Measurements from ENCODE around the genes TCTA, TUSC2, CYB561D2 and C3orf18.

DNA sequence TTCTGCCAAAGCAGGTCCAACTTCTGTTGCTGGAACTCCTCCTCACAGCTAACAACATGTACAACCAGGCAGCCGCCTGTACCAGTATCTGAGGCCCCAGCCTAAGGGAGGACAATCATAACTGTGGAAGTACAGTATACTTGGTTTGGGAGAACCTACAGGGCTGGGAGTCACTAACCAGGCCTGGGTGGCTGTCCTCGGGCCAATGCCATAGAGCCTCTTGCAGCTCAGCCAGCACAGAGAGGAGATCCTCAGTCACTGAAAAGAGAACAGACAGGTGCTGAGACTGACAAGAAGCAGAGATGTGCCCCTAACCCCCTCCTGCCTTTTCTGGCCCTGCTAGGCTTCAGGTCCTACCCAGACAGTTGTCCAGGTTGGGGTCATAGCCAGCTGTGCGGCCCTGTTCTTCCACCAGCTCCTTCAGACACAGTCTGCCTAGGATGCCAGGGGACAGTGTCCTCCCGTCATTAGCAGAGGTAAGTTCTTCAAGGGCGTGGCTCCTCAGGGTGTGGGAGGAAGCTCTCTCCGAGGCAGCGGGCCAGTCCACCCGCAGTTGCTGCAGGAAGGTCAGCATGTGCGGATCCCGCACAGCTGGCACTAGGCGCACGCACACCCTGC, 1.0 kb downstream of the DALRD3 start:
- PRO-cap, result no peak
- RAMPAGE, long total RNA, result no peak

GRCh38 chr3:49017874-49018239, 523 bp downstream of the DALRD3 start:
- PRO-cap, result no peak
- RAMPAGE, long total RNA, result no peak

DNA sequence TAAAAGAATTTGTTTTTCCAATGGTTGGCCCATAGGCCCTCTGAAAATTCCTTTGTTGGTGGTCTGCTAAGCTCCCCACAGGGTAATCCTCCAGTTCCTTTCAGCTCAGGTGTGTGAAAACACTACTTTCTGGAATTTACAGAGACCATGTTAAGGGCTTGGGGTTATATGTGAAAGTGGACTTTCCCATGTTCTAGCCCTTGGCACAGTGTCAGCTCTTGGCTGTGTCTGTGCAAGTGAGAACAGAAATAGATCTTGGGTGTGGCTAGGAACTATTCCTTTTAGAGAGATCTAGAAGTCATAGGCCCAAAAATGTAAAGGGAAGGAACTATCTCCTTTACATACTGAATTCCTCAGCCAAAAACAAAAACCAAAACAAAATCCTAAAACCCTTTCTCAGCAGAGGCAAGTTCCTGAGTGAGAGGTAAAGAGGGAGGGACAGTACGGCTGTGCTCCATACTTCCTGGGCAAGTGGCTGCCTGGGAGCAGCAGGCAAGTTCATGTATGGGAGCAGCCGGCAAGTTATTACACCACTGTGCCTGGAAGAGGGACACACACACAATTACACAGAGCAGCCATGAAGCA, 19.8 kb upstream of the C3orf62 start:
- PRO-cap, result no peak
- RAMPAGE, long total RNA, result no peak

GRCh38 chr3:49343235-49343658, 3.4 kb upstream of the USP4 start:
- PRO-cap, result no peak
- RAMPAGE, long total RNA, result no peak

- PRO-cap, result no peak
- RAMPAGE, long total RNA, result no peak
These were observed 4.2 kb downstream of the RHOA start for GRCh38 chr3:49407567-49407920.

GRCh38 chr3:49412142-49412884, at the start of gene TCTA:
TCTA (plus strand) TSS chr3:49412423.
- PRO-cap, result bidirectional peak, plus-strand start at chr3:49412399, minus-strand start at chr3:49412094
- RAMPAGE, long total RNA, result no peak

DNA sequence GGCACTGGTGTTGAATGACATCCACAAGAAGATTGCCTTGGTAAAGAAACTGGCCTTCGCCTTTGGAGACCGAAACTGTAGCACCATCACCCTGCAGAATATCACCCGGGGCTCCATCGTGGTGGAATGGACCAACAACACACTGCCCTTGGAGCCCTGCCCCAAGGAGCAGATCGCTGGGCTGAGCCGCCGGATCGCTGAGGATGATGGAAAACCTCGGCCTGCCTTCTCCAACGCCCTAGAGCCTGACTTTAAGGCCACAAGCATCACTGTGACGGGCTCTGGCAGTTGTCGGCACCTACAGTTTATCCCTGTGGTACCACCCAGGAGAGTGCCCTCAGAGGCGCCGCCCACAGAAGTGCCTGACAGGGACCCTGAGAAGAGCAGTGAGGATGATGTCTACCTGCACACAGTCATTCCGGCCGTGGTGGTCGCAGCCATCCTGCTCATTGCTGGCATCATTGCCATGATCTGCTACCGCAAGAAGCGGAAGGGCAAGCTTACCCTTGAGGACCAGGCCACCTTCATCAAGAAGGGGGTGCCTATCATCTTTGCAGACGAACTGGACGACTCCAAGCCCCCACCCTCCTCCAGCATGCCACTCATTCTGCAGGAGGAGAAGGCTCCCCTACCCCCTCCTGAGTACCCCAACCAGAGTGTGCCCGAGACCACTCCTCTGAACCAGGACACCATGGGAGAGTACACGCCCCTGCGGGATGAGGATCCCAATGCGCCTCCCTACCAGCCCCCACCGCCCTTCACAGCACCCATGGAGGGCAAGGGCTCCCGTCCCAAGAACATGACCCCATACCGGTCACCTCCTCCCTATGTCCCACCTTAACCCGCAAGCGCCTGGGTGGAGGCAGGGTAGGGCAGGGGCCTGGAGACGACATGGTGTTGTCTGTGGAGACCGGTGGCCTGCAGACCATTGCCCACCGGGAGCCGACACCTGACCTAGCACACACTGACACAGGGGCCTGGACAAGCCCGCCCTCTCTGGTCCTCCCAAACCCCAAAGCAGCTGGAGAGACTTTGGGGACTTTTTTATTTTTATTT, 21.6 kb upstream of the BSN start:
- PRO-cap, result no peak
- RAMPAGE, long total RNA, result no peak

GRCh38 chr3:49552927-49553757, 1.1 kb upstream of the BSN start:
- PRO-cap, result no peak
- RAMPAGE, long total RNA, result no peak

- PRO-cap, result no peak
- RAMPAGE, long total RNA, result no peak
These were observed 641 bp downstream of the BSN start for GRCh38 chr3:49554817-49555418.

DNA sequence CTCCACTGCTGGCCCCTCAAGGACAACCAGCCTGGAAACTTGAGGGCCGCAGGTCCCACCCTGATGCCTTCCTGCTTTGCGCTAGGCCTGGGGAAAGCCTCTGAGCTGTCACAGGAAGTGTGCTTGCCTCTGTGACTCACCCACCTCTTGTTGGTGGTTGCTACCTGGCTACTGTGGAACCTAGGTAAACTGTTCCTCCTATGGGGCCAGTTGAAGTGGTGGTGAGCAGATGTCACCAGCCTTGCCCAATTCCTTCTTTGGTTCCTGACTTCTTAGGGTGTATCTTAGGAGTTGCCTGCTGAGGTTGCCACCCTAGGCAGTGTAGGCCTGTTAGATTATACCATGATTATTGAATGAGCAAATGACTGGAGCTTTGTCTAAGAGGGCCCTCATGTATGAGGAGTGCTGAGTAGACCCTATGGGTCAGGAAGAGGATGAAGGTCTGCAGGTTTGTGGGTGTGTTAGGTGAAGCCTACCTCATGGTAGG, 48.9 kb downstream of the BSN start:
- PRO-cap, result no peak
- RAMPAGE, long total RNA, result no peak

DNA sequence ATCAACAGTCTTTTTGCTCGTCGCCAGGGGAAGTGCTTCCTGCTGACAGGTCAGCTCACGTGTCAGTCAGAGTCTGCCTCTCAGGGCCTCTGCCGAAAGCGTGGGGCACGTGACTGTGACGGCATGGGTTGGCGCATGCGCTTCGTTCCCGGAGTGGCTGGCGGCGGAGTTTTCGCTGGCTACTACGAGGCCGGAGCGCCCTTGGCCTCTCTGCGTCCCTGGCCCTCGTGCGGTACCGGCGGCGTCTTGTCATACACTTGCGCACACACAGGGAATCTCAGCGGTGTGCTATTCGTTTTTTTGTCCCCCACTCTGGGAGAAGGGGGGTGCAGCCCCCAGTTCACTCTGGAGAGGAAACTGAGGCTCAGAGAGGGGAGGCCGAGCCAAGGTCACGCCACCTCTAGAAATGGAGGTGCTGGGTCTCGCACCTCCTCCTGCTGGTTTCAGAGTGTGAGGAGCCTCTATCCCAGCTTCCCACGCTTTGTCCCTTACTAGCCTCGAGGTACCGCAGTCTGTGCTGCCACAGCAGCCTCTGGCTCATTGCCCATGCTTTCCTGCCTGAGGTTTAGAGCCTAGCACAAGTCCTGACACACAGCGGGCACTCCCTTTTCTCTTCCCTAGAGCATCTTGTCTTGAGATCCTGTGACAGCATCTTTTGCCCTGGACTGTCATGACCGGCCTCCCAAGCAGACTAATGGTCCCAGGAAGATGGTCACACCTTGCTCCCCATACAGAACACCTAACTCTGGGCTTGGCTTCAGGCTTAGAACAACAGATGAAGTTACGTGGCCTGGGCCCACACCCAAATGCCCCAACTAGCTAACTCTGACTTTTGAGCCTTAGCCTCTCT, 502 bp upstream of the IP6K1 start:
- PRO-cap, result bidirectional peak, plus-strand start at position 116 of the sequence, minus-strand start outside the sequence
- RAMPAGE, long total RNA, result no peak

- PRO-cap, result no peak
- RAMPAGE, long total RNA, result no peak
These were observed 4.7 kb downstream of the MST1R start for GRCh38 chr3:49898942-49899305.

- PRO-cap, result no peak
- RAMPAGE, long total RNA, result no peak
These were observed 58.1 kb upstream of the RBM5 start for GRCh38 chr3:50030618-50031086.

DNA sequence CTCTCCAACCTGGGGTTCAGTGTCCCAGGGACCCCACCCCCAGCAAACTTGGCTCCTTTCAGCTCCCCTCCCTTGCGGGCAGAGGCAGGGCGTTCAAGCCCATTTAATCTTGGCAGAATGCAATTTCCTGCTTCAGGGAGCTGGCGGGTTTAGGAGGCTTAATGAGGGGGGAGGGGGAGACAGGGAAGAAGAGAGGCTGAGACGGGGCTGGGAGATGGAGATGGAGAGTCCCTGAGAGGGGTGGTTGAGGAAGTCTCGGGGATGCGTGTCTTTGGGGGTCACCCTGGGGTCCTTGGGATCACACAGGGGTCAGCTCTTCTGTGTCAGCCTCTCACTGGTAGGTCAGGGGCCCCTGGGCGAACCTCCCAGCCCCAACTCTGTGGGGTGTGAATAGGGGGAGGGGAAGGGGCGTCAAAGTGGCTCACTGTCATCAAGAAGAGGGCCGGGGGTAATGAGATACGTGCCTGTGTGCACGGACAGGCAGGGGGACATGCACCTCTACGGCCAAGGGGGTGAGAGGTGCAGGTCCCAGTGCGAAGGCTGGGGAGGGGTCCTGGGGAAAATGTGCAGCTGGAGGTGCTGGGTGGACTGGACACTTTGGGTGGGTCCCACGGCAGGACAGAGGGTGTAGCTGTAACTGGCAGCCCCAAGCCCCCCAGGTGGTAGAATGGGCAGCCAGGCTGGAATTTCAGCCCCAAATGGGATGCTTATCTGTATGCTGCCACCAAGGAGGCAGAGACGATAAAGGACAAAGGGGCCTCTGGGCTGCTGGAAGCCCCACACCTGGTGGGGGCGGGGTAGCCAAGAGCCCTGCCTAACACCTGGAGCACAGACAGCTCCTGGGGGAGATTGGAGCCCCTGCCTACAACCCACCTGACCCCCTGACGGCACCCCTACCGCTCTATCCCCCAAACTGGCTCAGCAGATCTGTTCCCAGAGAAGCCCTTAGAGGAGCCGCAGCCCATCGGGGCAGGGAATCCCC, 16.2 kb upstream of the SEMA3F start:
- PRO-cap, result no peak
- RAMPAGE, long total RNA, result no peak

GRCh38 chr3:50239122-50239710, 3.2 kb downstream of the GNAI2 start:
- PRO-cap, result no peak
- RAMPAGE, long total RNA, result no peak

DNA sequence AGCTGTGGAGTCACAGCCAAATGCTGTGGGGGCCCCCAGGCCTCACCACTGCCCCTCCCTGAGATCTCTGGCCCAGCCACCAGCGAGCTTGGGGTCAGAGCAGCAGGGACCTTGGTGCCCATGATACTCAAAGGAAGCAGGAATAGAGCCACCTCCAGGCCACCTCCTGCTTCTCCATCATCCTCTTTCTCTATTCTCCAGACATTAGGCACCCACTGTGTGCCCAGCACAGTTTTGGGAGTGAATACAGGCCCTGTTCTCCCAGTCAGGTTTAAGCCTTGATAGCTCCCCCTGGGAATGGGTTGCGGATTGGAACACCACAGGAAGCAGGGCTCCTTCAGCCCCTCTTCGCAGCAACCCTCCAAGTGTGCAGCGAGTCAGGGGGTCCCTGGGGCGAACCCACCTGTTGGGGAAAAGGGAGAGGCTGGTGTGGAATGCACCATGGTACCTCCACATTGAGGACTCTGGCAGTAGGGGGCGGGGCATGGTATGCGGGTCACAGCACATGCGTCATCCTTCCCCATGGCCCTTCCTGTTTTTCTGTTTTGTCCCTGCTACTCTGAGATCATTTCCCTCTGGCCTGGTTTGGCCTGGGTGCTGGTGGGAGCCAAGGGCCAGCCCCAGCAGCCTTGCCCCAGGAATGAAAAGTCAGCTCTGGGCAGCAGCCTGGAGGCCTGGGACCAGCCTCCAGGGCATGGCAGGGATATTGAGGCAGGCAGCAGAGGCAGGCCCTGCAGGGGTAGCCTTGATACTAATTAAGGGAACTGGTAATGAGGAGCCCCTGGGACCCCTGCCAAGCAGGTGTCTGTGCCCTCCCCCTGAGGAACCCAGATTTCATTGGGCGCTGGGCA, 14.2 kb upstream of the SEMA3B start:
- PRO-cap, result no peak
- RAMPAGE, long total RNA, result no peak

GRCh38 chr3:50327869-50328935, at the start of gene TUSC2:
TUSC2 (minus strand) TSS chr3:50328223.
- PRO-cap, result bidirectional peak, plus-strand start at chr3:50328345, minus-strand start at chr3:50328188
- RAMPAGE, long total RNA, result no peak

DNA sequence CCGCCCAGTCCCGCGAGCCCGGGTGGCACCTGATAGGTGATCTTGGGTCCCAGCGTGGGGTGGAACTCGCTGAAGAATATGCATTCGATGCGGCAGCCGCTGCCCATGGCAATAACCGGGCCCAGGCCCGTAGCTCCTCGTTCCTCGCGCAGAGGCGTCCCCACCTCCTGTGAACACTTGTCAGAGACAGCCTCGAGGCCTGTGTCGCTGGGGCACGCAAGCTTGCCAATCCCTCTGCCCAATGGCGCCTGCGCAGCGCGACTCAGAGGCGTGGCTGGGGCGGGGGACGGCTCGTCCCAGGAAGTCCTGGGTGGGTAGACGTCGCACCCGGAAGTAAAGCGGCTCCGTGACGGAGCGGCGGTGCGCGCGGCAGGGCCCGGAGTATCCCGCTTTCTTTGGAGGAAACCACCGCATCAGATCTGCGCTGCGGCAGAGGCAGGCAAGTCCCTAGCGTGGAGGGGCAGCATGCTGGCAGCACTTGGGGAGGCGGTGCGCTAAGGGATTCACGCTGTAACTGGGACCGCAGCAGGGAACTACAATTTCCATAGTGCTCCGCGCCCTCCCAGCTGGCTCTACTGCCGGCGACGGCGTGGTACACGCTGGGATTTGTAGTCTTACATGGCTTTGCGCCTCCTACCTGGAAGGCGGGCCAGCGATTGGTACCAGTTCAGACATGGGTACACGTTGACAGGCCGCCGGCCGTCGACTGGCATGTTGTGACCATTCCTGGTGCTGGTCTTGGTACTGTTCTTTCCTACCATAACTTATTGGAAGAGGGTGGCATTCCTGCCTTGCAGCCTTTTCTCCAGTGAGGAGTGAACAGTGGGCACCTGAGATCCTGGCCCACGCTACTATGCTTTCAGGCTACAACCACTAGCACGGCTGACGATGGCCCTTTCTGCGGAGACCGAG, at the start of gene CYB561D2:
Gene CYB561D2 (plus strand): TSS at position 317 of the 912 bp plus-strand sequence.
- PRO-cap, result bidirectional peak, plus-strand start at position 336 of the sequence, minus-strand start at position 171 of the sequence
- RAMPAGE, long total RNA, result no peak

- PRO-cap, result no peak
- RAMPAGE, long total RNA, result no peak
These were observed at the start of gene C3orf18 for GRCh38 chr3:50567026-50568141. C3orf18 (minus strand) TSS chr3:50567747.

DNA sequence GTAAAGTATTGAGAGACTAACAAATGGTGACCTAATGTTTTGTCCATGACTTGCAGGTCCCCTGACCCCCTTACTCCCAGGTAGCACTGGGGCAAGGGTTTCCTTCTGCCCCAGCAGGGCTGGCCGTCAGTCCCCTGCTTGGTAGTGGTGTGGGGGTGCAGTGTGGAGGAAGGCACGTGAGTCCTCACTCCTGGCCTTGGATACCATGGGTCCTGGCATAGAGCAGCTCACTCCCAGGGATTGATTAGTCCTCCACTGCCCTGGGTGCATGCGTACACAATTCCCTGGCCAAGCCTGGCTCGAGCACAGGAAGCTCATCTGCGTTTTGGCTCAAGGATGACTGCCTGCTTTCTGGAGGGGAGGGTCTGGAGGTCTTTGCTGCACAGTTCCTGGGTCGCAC, 11.3 kb downstream of the HEMK1 start:
- PRO-cap, result no peak
- RAMPAGE, long total RNA, result no peak

All from Karpas-422 (cell line).